SK-N-SH (cell line): ENCODE measurements around a stretch of chr3.

DNA sequence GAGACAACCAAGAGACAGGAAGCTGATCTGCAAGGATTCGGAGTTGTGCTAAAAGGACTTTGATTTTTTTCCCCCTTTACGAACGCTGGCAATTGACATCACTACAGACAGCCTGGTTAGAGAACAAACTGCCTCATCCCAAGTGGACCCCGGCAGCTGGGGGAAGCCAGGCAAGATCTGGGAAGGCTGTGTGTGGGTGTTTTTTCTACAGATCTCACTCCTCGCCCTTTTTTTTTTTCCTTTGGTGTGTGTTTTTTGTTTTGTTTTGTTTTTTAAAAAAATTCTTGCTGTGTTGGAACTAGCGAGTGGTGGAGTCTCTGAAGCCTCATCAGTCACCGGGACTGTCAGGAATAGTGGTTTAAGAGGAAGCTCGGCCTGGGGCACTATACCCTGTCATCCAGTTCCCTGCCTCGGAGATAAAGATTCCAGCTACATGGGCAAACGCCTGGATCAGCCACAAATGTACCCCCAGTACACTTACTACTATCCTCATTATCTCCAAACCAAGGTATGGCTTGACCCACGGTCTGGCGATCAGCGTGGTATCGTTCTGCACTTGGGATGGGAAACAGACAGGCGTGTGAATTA lies 472 bp downstream of the RBMS3 start:
- RRBS, result no CpG with 5 or more reads among the region's 15 CpGs
CAGE:
- cytosol, long polyA plus RNA, result no peak
- long polyA plus RNA, result no peak
- nucleus, long polyA plus RNA, result no peak

DNA sequence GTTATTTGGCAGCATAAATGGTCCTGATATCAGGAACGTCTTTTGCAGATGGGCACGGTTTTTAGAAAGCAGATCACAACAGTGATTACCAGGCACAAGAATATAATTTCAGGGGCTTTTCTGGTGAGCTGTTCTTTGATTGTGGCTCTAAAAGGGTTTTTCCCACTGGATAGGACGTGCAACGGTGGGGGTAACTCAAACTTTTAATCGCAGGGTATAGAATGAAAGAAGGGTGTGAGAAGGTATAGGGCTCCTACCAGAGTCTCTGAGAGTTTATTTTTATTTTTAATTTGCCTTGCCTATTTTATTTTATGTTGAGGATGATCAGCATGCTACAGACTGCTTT lies 1.1 kb downstream of the RBMS3 start:
- RRBS, result no CpG with 5 or more reads among the region's 5 CpGs
CAGE:
- cytosol, long polyA plus RNA, result no peak
- long polyA plus RNA, result no peak
- nucleus, long polyA plus RNA, result no peak

DNA sequence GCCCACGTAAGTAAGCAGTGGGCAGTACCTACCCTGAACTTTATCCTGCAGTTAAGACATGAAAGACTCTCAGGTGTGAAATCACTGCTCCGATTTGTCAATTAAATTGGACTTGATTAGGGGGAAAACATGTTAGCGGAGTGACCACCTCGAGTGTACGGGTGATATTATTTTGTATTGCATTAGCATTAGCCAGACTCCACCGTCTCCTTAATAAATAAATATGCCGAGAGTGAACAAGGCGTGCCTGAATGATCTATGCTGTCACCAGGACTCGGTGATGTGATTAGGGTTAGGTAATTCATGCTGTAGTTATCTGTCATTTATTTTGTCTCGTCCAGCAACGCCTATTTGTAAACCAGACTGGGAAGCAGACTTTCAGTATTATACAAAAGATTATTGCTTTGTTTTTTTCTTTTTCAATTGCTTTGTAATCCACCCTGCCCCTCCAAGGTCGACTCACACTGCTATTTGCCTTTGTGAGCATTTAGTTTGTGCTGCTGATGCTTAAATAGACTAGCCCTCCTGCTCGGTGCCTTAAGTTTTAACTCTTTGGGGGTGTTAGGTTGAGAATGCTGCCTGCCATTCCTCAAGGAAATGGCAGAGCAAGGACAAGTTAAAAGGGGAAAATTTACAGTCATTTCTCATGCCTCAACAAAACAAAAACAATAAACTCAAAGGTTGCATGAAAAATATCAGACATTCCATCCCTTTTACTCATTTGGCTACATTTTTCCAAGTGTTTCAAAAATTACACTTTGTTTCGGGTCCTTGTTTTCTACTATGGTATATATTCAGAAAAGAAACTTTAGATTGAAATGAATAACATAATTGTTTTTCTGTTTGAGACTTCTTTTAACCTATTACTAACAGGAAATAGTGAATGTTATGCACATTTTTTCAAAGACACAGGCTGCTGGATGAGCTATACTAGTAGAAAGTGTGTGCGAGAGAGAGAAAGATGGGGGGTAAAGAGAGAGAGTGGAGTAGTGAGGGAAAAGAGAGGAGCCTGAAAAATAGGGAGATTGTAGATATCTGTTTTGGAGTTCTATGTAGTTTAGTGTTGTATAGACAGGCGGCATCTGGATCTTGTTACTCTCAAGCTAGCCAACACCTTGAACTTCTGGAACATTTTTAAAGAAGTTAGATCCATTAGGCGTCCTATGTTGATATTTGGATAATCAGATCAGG lies 2.0 kb downstream of the RBMS3 start:
- RRBS, result no CpG with 5 or more reads among the region's 17 CpGs
CAGE:
- cytosol, long polyA plus RNA, result no peak
- long polyA plus RNA, result no peak
- nucleus, long polyA plus RNA, result no peak

DNA sequence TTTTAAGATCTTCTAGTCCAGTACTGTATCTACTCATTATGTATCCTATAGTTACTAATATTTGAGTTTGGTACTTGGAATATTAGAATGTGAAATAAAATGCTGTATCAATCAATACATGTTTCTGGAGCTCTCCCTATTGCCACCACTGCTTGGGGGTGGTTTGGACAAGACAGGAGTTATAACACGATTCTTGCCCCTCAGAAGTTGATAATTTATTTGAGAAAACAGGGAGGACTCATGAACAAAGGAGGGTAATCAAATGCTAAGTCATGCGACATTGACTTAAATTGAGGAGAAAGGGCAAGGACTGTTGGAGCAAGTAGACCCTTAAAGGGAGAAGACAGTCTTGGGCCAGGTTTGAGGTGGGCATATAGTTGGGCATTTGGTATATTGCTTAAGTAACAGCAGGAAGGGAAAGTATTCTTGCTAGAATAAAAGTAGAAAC lies 17.9 kb downstream of the RBMS3 start:
- RRBS, result no CpG with 5 or more reads among the region's 2 CpGs
CAGE:
- cytosol, long polyA plus RNA, result no peak
- long polyA plus RNA, result no peak
- nucleus, long polyA plus RNA, result start-site peak on the plus strand centred at position 333 of the sequence, 113 bp wide, 26 and 20 reads in 2 replicates

DNA sequence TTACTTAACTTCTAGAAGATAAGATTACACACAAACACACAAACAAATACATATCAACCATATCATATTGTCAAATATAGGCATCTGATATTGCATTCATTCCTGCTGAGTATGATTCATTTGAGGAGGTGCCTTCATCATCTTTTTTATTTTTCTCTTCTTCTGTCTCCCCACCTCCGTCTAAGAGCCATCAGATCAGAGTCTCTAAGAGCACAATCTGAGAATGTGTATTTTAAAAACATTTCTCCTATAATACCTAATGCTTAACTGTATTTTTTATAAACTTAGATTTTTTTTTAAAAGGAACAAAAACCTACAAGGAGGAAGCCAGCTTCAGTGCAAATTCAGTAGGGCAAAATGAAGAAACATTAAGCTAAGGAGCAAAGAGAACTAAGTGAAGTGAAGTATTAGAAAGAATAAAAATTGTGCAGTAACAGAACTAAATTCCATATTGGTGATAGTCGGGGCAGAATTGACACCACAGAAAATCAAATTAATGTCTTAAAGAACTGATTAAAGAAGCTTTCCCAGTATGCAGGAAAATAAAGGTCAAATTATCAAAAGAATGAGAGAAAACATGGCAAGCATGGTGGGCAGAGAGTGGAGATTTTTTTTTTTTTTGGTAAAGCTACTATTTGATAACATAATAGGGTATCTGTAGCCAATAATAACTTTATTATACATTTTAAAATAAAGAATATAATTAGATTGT lies 317.8 kb downstream of the RBMS3 start:
- RRBS, result no CpG with 5 or more reads among the region's 2 CpGs
CAGE:
- cytosol, long polyA plus RNA, result no peak
- long polyA plus RNA, result no peak
- nucleus, long polyA plus RNA, result no peak

DNA sequence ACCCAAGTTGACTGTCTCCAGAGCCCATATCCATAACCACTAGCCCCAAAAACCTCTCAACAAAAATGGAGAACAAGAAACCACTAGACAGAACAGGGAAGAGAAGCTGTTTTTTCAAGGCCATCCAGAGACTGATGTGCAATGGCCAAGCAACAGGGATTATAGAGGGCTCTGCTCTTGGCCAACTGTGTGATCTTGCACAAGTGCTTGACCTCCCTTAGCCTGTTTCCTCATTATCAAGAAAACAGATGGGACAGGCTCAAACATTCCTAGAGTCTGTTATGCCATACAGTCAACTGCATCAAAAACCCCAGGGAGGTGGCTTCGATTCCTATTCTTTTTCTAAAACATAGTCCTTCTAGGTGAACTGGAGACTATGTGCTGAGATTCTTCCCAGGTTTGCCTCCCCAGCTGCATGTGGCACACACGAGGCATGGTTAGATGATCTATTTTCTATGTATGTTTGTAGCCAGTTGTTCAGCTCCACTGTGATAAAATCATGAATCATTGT lies 133.0 kb upstream of the TGFBR2 start:
- RRBS, result no CpG with 5 or more reads among the region's 2 CpGs
CAGE:
- cytosol, long polyA plus RNA, result no peak
- long polyA plus RNA, result no peak
- nucleus, long polyA plus RNA, result no peak

DNA sequence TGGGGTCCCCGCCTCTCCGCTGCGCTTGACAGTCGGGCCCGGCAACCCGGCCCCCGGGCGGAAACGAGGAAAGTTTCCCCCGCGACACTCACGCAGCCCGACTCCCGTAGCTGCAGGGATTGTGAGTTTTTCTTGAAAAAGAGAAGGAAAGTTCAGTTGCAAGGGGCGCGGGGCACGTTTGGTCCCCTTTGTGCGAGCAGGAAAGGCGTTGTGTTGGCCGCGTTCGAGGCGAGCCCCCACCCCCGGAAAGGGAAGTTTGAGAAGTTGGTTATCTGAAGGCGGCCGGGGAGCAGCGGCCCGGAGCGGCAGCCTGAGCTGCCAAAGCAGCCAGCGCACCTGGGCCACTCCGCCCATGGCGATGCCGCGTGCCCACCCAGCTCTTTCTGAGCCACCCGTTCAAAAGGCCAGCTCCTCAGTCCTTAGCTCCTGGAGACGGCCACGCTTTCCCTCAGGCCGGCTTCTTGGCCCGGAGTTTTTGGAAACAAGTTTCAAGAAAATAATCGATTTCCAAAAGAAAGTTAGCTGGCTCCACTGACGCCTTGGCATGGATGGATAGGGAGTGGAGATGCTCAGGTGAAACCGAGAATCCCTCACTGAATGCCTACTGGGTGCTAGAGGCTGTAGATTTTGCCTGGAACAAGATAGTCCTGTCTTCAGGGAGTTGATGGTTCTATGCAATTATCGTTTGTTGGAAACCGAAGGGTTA lies 776 bp downstream of the TGFBR2 start:
- RRBS, result under 1% methylated on average over 5 of the region's 44 CpGs
CAGE:
- cytosol, long polyA plus RNA, result no peak
- long polyA plus RNA, result no peak
- nucleus, long polyA plus RNA, result no peak

GRCh38 chr3:30644083-30644576 lies 37.7 kb downstream of the TGFBR2 start:
- RRBS, result no CpG with 5 or more reads among the region's 6 CpGs
CAGE:
- cytosol, long polyA plus RNA, result no peak
- long polyA plus RNA, result no peak
- nucleus, long polyA plus RNA, result no peak

DNA sequence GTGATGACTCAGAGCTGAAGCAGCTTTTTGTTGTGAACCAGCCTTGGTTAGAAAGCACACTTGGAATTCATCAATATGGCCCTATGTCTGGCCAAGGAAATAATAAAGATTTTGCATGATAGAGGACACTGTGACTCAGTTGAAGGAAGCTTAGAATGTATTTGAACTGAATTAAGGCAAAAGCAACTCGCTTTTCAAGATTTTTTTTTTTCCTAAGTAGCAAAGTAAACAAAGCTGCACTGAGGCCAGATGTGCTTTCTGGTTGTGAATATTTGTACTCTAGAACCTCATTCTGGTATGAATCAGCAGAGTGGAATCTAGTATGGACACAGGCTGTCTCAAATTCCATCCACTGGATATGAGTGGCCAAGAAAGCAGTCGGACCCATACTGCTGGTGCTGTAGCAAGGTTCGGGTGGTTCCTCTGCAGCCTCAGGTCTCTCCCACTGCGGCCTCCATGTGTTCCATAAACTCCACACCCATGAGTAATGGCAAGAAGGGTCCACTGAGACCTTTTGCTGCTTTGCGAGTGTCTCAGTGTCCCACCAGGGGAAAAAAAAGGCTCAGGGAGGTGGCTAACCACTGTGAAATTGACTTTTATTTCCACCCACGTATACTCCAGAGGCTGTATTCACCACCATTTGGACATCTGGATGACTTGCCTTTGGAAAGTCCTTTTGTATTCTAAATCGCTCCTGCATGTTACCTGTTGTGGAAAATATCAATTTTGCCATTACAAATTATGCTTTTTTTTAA lies 53.1 kb downstream of the TGFBR2 start:
- RRBS, result no CpG with 5 or more reads among the region's 7 CpGs
CAGE:
- cytosol, long polyA plus RNA, result no peak
- long polyA plus RNA, result no peak
- nucleus, long polyA plus RNA, result no peak

GRCh38 chr3:30671412-30672536 lies 65.4 kb downstream of the TGFBR2 start:
- RRBS, result no CpG with 5 or more reads among the region's 27 CpGs
CAGE:
- cytosol, long polyA plus RNA, result no peak
- long polyA plus RNA, result no peak
- nucleus, long polyA plus RNA, result no peak

DNA sequence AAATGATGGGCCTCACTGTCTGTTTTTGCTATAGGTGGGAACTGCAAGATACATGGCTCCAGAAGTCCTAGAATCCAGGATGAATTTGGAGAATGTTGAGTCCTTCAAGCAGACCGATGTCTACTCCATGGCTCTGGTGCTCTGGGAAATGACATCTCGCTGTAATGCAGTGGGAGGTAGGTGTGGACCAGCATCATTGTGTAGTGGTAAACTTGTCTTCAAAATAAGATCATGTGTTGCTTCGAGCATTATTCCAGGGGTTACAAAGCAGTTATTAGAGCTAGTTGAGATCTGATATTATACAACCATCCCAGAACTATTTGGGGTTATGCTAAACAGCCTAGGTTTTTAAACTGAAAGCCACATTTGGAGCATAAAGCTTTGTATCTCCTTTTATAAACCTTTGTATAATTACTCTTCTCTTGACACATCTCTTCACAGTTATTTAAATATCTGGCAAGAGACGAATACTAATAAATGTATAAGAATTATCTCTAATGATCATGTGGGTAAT lies 67.7 kb downstream of the TGFBR2 start:
- RRBS, result no CpG with 5 or more reads among the region's 4 CpGs
CAGE:
- cytosol, long polyA plus RNA, result no peak
- long polyA plus RNA, result no peak
- nucleus, long polyA plus RNA, result no peak

GRCh38 chr3:30683857-30684305 lies 77.5 kb downstream of the TGFBR2 start:
- RRBS, result no CpG with 5 or more reads among the region's 4 CpGs
CAGE:
- cytosol, long polyA plus RNA, result no peak
- long polyA plus RNA, result no peak
- nucleus, long polyA plus RNA, result no peak

DNA sequence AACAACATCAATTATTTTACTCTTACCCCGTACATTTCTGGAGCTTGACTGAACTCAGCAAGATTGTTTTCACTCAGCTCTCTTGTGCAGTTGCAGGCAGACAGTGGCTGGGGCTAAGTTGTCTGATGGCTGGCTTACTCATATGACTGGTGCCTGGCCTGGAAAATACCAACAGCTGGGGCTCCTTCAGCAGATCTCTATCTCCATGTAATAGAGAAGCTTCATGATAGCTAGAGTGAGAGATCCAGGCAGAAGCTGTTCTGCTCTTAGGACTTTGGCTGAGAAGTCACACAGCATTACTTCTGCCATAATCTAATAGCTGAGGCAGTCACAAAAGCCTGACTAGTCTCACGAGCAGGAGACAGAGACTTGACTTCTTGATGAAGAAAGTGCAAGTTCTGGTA lies 110.0 kb upstream of the GADL1 start:
- RRBS, result no CpG with 5 or more reads among the region's 2 CpGs
CAGE:
- cytosol, long polyA plus RNA, result no peak
- long polyA plus RNA, result no peak
- nucleus, long polyA plus RNA, result no peak

GRCh38 chr3:31226747-31228031 lies 305.5 kb upstream of the STT3B start:
- RRBS, result no CpG with 5 or more reads among the region's 6 CpGs
CAGE:
- cytosol, long polyA plus RNA, result no peak
- long polyA plus RNA, result no peak
- nucleus, long polyA plus RNA, result no peak

DNA sequence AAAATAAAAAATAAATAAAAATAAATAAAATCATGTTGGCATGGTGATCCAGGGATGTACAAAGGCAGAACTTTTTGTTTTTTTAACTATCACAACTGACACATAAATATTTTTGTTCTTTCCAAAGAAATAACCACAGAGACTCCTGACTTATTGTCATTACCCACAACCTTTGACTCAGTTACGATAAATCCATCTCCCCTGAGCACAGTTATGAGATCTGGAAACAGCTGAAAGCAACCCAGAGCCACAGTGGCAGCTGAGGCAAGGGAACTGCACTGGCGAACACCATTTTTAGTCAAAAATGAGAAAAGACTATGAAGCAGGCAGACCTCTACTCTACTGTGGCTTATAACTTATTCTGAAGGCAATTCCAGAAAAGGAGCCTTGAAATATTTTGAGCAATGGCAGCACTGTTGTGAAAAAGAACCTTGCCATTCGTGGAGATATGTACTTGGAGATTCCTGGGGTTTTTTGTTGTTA lies 23.9 kb downstream of the OSBPL10 start:
- RRBS, result no CpG with 5 or more reads among the region's 3 CpGs
CAGE:
- cytosol, long polyA plus RNA, result no peak
- long polyA plus RNA, result no peak
- nucleus, long polyA plus RNA, result no peak

DNA sequence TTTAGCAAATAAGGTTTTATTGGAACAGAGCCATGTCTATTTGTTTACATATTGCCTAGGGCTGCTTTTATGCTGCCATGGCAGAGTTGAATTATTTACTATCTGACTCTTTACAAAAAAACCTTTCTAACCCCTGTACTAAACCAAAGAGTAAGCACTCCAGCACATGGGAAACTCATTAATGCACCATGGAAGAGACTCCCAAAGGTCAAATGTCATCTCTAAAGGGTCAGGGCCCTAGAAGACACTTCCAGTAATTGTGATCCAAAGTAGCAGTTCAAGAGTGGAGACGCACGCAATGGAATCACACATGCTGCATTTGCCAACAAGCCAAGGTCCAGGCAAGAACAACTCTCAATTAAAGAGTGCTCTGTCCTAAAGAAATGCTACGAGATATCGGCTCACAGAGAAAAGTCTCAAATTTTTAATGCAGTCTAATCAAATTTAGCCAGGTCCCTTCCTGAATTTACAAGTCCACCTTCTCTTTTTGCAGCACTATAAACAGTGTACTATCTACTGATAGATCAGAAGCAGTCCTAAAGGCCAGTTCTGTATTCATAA lies 22.2 kb downstream of the OSBPL10 start:
- RRBS, result no CpG with 5 or more reads among the region's 4 CpGs
CAGE:
- cytosol, long polyA plus RNA, result no peak
- long polyA plus RNA, result no peak
- nucleus, long polyA plus RNA, result no peak

- RRBS, result no CpG with 5 or more reads among the region's 5 CpGs
CAGE:
- cytosol, long polyA plus RNA, result no peak
- long polyA plus RNA, result no peak
- nucleus, long polyA plus RNA, result no peak
Measured at GRCh38 chr3:32045194-32045913, 61.1 kb upstream of the GPD1L start.

- RRBS, result no CpG with 5 or more reads among the region's 14 CpGs
CAGE:
- cytosol, long polyA plus RNA, result no peak
- long polyA plus RNA, result no peak
- nucleus, long polyA plus RNA, result no peak
Measured at GRCh38 chr3:32077059-32077915, 29.1 kb upstream of the GPD1L start.

DNA sequence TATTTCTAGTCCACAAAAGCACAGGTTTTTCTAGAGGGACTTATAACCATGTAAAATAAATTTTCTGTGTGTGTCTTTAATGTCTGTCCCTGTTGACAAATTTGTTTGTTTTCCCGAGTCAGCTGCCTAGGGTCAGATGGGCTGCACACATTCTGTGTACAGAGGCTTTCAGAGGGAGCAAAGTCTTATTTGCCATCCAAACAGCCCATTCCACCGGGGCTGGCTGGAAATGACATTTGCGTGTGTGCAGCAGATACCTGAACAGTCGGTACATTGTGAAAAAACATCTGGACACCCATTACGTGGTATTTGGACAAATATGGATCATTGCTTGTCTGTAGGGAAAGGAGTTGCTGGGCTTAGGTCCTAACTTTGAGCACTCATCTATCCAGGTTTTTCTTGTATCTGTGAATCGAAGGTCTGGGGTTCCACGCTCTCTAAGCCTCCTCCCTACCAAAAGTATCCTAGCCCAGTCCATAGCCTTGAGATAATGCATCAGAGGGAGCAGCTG lies 22.3 kb upstream of the CMTM8 start:
- RRBS, result no CpG with 5 or more reads among the region's 7 CpGs
CAGE:
- cytosol, long polyA plus RNA, result no peak
- long polyA plus RNA, result no peak
- nucleus, long polyA plus RNA, result no peak

- RRBS, result 1% methylated on average over 30 of the region's 74 CpGs
CAGE:
- cytosol, long polyA plus RNA, result no peak
- long polyA plus RNA, result no peak
- nucleus, long polyA plus RNA, result no peak
Measured at GRCh38 chr3:32391962-32392670, 463 bp downstream of the CMTM7 start.